Temporal lobe (tissue), 2 donors: Measurements from ENCODE around the genes CARM1, TSPAN16 and SWSAP1.

DNA sequence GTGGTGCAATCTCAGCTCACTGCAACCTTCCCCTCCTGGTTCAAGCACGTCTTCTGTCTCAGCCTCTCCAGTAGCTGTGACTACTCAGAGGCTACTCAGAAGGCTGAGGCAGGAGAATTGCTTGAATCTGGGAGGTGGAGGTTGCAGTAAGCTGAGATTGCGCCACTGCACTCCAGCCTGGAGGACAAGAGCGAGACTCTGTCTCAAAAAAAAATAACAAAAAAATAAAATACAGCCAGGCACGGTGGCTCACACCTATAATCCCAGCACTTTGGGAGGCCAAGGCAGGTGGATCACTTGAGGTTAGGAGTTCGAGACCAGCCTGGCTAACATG is 1.4 kb downstream of the SLC44A2 start:
- RAMPAGE, long total RNA: no peak

DNA sequence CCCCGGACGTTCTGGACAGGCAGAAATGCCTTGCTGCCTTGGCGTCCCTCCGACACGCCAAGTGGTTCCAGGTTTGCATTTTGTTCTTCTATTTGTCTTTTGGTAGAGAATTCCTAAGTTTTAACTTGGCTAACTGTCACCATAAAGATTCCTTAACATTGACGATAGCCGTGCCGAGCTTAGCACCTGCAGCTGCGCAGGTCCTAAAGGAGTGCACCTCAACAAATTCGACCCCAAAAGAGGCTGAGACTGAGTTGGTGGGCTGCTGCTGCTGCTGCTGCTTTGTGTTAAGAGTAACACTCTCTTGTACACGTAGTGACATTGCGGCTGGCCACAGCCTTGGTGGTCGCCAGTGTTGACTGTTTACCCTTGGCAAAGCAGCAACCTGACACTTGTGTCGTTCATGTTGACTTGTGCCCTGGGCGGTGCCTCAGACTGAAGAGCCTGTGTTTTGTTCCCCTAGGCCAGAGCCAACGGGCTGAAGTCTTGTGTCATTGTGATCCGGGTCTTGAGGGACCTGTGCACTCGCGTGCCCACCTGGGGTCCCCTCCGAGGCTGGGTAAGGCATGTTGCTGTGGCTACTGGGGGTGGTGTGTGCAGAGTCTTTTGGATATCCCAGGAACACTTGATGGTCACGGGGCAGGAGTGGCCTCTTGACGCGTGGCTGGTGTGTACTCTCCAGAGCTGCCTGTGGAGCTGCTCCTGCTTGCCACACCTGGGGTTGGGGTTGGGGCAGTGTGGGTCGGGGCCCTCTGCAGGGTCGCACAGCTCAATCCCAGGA is 22.4 kb upstream of the QTRT1 start:
- RAMPAGE, long total RNA: no peak

DNA sequence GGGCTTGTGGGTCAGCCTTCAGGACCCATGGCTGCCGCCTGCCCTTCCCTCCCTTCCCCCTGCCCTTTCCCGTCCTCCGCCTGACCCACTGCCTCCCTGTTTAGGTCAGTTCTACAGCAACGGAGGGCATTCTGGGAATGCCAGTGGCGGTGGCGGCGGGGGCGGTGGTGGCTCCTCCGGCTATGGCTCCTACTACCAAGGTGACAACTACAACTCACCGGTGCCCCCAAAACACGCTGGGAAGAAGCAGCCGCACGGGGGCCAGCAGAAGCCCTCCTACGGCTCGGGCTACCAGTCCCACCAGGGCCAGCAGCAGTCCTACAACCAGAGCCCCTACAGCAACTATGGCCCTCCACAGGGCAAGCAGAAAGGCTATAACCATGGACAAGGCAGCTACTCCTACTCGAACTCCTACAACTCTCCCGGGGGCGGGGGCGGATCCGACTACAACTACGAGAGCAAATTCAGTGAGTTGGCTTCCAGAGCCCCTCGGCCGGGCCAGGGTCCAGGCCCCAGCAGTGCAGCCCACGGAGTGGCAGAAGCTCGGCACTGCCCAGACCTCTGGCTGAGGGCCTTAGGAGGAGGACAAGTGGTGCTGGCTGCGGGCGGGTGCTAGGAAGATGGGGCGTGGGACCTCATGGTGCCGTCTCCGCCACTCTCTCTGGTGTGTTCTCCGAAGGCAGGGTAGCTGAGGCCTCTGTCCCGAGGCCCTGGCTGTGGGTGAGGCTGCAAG is 13.8 kb upstream of the QTRT1 start:
- RAMPAGE, long total RNA: no peak

DNA sequence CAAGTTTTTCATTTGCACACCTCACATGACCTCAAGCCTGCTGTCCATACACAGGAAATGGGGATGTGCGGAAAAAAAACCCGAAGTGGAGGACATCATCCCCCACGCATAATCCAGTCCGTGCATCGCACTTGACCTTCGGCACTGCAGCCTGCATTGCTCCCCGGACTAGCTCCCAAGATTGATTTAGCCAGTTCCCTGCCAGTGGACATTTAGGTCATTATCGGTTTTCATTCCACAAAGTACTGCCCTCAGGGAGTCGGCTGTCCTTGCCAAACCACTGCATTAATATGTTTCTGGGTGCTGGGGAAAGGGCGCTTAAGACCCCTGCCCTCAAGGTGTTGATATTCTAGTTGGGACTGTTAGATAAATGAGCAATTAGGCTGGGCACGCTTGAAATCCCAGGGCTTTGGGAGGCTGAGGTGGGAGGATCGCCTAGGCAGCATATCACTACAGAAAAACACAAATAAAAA is 27.2 kb downstream of the DNM2 start:
- RAMPAGE, long total RNA: no peak

DNA sequence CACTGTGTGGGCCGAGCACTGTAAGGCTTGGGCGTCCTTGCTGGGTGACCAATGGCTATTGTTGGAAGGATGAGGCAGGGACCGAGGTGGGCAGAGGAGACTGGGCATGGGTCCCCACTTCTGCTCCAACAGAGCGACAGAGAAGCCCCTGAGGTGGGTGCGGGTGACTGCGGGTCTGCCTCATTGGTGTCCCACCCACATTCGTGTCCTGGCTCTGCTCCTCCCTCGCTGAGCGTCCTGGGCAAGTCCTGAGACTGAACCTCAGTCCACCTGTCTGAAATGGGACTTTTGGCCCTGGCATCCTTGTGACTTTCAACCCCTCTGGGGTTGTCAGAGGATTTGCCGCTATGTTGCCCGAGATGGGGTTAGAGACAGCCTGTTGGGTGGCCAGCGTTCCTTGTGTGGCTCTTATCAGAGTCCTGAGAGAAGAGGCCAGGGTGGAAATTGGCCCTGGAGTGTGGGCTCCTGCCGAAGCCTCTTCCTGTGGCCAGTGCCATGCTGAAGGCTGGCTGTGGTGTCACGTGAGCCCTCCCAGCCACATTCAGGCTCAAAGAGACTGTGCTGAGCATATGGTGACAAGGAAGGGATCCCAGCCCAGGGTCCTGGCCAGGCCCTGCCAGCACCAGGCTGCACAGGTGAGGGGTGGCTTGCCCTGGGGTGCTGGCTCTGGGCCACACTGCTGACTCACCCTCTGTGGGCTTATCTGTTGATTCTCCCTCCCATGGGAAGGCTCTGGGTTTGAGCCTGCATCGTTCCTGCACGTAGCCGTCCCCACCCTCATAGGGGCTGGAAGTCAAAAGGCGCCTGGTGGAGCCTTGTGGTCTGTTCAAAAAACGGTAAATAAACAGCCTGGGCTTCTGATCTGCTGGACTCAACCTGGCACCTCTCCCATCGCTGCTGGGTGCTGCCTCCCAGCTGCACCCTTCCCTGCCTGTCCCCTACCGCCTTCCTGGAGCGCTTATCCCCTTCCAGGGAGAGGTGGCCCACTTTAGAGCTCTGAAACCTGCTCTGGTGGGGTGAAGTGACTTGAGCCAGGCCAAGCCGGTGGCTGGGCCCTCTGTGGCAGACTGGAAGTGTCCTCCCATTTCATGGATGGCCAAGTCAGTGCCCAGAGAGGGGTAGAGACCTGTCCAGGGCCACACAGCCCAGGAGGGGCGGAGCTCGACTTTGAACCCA is 31.0 kb downstream of the DNM2 start:
- RAMPAGE, long total RNA: no peak

DNA sequence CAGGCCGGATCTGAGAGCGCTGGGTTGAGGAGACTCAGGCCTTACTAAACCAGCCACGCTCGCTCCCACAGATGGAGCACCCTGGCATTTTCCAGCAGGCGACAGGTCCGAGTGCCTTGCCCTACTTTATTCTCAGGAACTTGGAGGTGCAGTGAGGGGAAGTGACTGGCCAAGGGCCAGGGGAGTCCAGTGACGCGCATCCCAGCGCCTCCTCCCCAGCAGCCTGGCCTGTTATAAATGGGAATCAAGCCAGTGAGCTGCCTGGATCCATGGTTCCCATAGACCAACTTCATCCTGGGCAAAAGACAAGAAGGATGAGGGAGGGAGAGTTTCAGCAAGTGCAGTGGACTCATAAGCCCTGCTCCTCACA is 35.5 kb downstream of the TMED1 start:
- RAMPAGE, long total RNA: no peak

DNA sequence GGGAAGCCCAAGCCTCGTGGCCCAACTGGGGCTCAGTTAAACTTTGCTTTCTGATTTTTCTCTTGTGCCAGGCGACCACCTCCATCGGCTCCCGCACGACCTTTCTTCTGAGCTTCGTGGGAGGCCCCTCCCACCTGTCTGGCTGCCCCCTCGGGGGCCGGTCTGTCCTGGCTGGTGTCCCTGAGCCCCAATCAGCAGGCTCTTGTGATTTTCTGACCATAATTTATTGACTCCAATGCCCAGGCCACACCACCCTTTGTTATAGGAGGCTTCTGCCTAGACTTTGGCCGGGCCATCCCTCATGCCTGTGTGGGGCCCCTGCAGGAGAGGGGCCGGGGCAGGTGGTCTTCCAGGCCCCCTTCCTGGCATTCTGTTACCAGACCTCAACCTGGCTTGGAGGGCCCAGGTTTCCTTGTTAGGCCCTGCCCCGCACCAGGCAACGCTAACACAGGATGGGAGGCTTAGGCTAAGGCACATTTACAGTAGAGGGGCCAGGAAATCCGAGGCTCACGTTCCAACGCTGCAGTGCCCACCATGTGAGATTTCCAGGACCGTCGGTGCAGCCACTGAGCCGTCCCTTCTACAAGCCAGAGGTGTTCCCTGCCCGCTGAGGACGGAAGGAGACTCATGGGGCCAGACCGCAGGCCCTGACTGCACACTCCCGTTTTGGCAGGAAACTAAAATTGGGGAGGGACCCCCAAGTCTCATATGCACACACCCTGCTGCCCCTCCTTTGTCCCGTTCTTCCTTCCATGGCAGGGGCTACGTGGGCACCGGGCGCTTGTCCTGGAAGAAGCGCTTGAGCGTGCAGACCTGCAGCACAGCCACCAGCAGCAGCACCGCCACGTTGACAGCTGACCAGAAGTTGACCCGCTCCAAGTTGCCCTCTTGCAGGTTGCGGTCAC is 3.5 kb downstream of the TMED1 start:
- RAMPAGE, long total RNA: no peak

DNA sequence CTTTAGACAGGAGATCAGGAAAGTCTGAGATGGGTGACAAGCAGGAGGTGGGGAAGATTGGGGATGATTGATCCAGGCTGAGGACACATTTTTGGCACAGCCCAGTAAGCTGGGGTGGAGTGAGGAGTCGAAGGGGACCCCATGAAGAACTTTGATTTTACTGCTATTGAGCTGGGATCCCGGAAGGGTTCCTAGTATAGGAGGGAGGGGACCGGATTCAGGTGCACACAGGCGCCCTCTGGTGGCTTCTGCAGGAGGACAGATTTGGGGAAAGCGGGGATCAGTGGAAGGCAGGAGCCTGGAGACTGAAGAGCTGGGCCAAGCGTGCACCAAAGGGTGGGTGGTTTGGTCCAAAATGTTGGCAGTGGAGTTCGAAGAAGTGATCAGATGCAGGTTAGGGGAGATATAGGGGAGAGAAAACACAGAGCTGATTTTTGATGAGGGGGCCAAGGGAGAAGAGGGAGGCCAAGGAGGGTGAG is 7.0 kb upstream of the CARM1 start:
- RAMPAGE, long total RNA: no peak

DNA sequence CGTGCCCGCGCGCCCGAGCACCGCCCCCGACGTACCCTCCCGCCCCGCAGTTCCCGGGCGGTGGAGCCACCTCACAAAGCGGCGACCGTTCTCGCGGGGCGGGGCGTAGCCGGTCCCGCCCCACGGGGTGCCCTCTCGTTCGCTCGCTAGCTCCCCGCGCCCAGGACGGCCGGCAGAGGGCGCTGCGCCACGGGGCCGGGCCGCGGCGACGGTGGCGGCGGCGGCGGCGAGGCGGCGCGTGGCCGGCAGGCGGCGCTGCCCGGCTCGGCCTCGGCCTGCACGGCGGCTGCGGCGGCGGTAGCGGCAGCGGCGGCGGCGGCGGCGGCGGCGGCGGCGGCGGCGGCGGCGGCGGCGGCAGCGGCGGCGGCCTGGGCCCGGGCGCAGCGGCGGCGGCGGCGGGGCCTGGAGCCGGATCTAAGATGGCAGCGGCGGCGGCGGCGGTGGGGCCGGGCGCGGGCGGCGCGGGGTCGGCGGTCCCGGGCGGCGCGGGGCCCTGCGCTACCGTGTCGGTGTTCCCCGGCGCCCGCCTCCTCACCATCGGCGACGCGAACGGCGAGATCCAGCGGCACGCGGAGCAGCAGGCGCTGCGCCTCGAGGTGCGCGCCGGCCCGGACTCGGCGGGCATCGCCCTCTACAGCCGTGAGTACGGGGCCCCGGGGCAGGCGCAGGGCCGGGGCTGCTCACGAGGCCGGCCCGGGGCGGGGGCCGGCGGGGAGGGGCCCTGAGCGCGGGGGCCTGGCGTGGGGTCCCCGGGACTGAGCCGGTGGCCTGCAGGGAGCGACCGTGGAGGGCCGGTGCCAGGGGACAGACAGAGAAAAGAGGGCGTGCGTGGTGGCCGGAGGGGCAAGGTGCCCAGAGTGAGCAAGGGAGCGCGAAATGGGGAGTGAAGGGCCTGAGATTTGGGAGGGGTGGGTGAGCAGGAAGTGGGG is at the start of gene CARM1:
CARM1 (plus strand) TSS at position 270 of the 929 bp plus-strand sequence.
- RAMPAGE, long total RNA: no peak

GRCh38 chr19:10900220-10900651 is 28.2 kb downstream of the YIPF2 start:
- RAMPAGE, long total RNA: no peak

DNA sequence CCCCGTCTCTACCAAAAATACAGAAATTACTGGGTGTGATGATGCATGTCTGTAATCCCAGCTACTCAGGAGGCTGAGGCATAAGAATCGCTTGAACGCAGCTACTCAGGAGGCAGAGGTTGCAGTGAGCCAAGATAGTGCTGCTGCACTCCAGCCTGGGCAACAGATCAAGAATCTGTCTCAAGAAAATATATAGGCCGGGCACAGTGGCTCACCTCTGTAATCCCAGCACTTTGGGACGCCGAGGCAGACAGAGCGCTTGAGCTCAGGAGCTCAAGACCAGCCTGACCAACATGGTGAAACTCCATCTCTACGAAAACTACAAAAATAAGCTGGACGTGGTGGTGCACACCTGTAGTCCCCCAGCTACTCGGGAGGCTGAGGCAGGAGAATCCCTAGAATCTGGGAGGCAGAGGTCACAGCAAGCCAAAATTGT is 26.7 kb downstream of the YIPF2 start:
- RAMPAGE, long total RNA: no peak

GRCh38 chr19:10918521-10919294 is 9.7 kb downstream of the YIPF2 start:
- RAMPAGE, long total RNA: no peak

GRCh38 chr19:11089693-11090484 is 626 bp downstream of the LDLR start:
- RAMPAGE, long total RNA: no peak

GRCh38 chr19:11240066-11240470 is 649 bp downstream of the ANGPTL8 start:
- RAMPAGE, long total RNA: no peak

DNA sequence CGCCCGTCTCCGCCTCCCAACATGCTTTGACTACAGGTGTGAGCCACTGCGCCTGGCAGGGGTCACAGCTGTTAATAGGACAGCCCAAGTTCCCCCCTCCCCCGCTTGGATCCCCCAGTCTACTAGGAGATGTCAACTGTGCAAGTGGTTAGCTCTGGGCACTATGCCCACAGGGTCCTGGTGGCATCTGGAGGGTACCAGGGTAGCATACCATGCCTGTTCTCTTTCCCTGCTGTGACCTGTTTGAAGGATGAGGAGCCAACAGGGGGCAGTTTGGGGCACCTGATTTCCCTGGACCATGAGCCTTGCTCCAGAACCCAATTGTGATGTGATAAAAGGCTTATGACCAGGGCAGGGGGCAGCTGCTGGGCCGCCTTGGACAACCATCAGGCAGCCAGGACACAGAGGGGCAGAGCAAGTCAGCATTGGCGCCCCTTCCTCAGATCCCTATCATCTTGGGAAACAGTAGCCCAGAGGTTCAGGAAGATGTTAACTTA is at the start of gene TSPAN16:
TSPAN16 (plus strand) TSS at position 389 of the 497 bp plus-strand sequence.
- RAMPAGE, long total RNA: no peak

DNA sequence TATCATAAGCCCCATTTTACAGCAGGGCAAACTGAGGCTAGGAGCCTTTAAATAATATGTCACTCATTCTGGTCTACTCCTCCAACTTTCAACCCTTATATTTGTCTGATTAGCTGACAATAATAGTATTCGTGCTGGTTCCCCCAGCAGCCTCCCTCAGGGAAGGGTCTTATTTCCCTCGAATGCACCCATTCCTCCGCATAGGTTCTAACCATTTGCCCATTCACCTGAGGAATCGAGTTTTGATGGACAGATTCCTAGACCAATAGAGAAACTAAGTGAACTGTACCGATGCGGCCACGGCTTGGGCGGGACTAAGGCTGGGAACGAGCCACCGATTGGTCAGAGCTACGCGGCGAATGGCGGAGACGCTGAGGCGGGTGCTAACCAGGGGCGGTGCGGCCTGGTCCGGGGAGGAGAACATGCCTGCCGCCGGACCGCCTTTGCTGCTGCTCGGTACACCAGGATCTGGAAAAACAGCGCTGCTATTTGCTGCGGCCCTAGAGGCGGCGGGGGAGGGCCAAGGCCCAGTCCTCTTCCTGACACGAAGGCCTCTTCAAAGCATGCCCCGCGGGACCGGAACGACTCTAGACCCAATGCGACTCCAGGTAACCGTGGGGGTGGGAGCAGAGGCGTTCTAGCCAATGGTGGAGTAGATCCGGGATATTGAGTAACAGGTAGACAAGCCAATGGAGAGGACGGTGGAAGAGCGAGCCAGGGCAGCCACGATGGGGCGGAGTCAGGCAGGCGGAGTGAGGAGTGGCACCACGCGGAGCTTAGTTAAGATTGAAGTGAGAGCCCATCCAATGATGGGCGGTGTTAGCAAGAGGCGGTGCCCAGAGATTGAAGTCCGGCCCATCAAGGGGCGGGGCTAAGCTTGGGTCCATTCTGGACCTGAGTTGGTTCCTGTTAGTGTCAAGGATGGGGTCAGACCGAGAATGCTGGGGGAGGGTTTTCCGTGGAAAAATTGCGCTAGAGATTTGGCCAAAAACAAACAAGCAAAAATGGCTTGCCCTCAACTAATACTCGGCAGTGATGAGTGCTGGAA is at the start of gene SWSAP1:
SWSAP1 (plus strand) TSS at position 345 of the 1,048 bp plus-strand sequence.
- RAMPAGE, long total RNA: start-site peak on the plus strand centred at position 378 of the sequence, 67 bp wide, 30 and 20 reads in 2 replicates

DNA sequence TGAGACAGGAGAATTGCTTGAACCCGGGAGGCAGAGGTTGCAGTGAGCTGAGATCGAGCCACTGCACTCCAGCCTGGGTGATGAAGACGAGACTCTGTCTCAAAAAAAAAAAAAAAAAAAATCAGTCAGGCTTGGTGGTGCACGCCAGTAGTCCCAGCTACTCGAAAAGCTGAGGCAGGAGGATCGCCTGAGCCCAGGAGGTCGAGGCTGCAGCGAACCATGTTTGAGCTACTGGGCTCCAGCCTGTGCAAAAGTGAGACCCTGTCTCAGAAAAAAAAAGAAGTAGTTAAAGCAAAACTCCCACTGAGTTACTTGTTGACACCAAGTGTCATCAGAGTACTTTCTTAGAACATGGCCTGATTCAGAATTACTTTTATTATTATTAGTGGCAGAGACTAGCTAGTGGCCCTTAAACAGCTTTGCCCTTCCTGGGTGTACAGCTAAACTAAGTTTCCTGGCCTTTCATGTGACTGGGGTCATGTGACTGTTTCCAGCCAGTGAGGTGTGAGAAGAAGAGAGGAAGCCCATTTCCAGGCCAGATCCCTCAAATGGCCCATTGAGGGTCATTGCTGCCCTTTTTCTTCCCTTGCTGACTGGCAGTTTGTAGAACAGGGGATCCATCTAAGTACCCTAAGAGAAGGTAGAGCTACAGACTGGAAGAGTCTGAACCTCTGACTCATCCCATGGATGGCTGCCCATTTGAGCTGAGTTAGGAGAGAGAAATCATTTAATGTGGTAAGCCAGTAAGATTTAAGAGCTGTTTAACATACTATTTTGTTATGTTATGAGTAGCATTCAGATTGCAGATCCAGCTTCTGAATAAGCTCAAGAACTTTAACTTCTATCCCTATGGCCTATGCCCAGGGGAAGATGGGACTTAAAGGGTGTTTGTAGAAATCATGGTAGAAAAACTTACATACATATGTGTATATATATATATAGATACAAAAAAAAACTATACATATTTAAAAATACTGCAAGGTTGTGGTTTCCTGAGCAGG is 2.7 kb downstream of the SWSAP1 start:
- RAMPAGE, long total RNA: no peak

- RAMPAGE, long total RNA: no peak
Measured at GRCh38 chr19:11378632-11379285, 4.3 kb downstream of the SWSAP1 start.

DNA sequence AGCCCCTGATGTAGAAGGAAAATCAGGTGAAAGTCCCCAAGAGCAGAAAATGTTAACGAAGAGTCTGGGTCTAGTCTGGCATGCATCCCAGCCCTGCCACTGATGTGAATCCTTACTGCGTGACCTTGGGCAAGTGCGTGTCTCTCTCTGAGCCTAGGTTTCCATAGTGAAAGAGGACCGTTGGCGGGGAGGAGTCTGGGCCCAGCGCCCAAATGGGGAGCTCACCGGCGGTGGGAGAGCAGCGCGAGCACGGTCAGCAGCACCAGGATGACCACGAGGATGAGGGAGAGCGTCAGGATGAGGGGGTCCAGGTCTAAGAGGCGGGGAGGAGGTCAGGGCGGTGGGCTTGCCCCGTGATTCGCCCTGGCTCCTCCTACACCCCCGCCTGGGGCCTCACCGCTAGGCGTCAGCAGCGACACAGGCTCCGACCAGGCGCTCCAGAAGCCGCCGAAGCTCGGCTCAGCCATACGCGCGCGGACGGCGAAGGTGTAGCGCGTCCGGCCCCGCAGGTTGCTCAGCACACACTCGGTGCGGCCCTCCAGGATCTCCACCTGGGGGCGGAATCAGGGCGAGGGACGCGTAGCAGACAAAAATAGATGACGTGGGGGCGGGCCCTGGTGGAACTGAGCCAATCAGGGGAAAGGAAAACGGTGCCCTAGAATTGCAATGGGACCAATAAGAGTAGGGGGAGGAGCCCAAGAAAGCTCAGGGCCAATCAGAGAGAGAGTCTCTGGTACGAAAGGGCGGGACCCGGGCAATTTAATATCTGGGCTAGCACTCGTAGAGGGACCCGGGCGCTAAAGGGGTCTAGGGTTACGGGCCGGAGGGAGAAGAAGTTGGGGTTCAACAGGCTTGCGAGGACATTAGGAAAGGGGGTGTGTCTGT is 3.2 kb downstream of the EPOR start:
- RAMPAGE, long total RNA: no peak

DNA sequence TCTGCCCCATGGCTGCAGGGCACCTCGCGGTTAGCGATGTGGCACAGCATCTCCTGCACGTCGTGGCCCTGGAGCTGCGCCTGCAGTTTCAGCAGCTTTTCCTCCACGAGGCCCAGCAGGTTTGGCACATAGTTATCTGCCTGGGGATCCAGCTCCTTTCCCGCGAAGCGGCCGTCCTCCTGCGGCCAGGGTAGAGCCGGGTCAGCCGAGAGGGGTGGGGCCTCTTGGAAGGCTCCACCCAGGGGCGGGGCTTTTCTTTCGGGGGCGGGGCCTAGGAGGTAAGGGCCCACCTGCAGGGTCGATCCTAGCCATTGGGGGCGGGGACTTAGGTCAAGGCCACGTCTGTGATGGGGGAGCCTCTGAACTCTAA is 2.5 kb upstream of the RGL3 start:
- RAMPAGE, long total RNA: no peak